Mesothelial cell of epicardium (in vitro differentiated cells): ENCODE measurements around a stretch of chr7.

DNA sequence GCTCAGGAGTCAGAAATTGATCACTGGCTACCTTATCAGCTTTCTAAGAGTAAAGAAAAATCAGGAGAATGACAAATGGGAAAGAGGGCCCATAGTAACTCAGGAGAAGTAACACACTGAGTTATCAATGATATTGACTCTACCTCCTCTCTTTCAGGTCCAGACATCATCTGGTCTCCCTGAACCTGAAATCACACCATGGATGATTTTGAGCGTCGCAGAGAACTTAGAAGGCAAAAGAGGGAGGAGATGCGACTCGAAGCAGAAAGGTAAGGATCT, 88.0 kb downstream of the CALD1 start:
- PRO-cap: no peak

DNA sequence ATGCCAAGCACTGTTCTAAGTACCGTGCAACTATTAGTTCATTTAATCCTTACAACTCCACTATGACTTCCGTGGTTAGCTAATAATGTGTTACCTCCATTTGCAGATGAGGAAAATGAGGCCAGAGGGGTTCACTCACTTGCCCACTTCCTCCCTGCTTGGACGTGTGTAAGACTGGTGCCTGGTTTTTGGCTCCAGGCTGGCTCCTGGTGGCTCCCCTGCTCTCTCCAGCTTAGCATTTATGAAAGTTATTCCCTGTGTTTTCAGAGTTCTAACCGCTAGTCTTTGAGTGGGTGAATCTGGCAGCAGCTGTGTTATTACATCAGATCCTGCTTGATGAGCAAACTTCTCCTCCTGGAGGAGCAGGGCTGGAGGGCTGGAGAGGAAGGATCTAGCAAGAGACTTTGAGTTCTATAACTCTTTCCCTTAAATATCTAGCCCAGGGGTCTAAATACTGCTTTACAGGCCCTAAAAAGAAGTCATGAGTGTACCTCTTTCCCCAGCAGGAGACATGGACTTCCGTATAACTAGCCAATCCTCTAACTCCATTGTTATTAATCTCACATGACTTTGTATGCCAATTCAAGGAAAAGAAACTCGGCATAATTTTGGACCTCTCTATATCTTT, 80.9 kb upstream of the AGBL3 start:
- PRO-cap: no peak

DNA sequence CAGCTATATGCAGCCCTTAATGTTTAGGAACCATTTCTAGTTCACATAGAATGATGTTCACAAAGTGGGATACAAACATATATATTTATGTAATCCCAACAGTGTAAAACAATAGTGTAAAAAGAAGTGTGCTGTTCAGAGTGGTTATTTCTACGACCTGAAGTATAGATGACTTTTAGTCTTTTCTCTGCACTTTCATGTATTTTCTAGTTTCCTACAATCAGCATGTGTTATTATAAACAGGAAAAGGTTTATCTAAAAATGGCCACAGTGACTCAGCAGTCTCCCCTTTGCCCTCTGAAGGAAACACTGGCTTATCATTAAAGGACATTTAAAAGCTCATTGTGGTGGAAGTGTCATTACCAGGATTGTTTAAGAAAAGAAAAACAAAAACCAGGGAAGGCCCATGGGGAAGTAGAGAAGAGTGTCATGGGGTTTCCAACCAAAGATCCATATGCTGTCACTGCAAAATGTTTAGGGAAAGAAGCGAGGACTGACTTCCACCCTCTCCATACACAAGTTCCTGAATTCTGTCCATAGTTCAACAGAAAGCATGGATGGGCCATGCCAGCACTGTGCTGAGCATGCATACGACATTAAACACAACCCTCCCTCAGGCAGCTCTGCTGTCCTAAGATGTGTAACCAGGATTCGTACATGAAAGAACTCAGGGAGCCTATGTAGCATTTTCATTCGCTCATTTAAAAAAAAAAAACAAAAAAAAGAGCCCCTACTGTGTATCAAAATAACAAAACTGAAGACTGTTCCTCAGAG, 10.3 kb downstream of the CYREN start:
- PRO-cap: no peak

DNA sequence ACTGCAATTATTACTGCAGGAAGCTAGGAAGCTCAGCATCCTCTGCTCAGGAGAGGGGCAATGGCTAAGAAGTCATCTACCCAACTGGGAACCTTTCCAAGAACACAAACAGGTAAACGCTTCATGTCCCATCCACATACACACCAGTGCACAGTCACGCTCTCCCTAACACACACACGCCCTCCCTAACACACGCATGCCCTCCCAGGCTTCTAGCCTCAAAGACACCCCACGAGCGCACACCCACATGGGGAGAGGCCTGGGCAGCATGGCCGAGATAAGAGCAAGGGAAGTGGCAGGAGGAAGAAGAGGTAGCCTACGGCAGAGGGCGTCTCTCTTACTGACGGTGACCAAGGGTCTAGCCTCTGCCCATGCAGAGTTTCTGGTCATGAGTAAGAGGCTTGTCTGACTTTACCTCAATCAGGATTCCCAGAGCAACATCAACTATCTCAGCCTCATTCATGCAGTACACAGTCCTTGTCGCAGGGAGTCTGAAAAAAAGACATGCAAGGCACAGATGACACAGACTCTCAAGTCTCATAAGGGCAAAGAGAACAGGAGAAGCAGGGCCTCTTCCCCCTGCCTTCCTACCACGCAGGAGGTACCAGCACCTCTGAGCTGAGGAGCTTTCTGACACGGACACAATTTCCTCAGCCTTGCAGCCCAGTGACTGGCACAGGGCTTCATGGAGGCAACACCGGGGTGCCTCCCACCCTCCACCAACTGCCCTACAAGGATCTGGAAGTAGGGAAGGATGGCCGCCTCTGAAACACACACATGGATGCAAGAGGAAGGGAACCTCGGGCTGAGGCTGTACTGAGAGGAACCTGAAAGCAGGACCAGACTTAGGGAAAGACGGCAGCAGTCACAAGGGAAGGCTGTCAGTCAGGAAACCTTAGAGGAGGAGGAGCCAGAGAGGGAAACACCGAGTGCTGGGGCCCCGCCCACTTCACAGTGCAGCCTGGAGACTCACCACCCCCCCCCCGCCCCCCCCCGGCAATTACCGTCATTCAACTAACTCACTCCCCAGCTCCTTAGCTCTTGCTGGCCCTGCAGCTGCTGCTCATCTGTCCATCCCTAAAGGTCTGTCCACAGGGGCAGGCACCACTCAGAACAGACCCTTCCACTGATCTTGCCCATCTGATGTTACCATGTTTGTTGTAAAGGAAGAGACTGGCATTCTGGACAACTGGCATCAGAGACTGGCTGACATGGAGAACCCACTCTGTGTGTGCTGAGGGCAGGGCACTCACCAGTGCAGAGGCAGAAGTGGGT, 2.8 kb downstream of the CYREN start:
- PRO-cap: no peak

GRCh38 chr7:135204277-135204489, 7.1 kb downstream of the WDR91 start:
- PRO-cap: no peak

- PRO-cap: no peak
Measured at GRCh38 chr7:135317593-135318122, 84.0 kb downstream of the STRA8 start.

- PRO-cap: no peak
Measured at GRCh38 chr7:135638422-135638901, 23.9 kb upstream of the STMP1 start.

- PRO-cap: no peak
Measured at GRCh38 chr7:135980613-135981238, 3.6 kb upstream of the MTPN start.

DNA sequence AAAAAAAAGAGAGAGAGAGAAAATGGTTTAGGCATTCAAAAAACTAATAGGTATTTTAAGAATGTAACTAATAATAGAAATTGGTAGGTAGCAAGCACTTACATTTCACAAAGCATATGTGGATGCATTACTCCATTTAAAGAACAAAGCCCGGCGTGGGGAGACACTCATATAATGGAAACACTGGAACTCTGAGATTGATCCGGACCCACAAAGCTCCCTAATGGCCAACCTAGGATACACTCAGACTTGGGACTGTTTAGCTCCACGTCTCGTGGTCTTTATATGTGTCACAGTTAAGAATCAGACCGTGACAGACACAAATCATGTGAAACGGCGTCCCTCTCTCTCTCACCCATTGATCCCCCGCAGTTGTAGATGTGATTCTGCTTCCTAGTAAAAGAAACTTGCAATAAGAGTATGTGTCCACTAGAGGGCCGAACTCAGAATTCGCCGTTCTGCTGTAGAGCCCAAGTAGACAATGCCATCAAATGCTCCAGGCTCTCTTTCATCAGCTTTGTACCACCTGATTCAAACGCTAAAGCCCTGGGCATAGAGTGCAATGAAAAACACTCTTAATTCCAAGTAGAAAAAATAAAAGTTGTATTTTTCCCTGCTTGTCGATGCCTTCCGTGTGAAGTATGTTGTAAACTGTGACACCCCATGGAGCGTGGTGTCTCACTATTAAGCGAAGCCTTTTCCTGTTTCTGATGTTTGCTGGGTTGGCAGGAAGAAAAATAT, 429.0 kb upstream of the MTPN start:
- PRO-cap: no peak

GRCh38 chr7:136420092-136420293, 442.8 kb upstream of the MTPN start:
- PRO-cap: no peak

GRCh38 chr7:137661580-137662035, 185.2 kb downstream of the DGKI start:
- PRO-cap: no peak

DNA sequence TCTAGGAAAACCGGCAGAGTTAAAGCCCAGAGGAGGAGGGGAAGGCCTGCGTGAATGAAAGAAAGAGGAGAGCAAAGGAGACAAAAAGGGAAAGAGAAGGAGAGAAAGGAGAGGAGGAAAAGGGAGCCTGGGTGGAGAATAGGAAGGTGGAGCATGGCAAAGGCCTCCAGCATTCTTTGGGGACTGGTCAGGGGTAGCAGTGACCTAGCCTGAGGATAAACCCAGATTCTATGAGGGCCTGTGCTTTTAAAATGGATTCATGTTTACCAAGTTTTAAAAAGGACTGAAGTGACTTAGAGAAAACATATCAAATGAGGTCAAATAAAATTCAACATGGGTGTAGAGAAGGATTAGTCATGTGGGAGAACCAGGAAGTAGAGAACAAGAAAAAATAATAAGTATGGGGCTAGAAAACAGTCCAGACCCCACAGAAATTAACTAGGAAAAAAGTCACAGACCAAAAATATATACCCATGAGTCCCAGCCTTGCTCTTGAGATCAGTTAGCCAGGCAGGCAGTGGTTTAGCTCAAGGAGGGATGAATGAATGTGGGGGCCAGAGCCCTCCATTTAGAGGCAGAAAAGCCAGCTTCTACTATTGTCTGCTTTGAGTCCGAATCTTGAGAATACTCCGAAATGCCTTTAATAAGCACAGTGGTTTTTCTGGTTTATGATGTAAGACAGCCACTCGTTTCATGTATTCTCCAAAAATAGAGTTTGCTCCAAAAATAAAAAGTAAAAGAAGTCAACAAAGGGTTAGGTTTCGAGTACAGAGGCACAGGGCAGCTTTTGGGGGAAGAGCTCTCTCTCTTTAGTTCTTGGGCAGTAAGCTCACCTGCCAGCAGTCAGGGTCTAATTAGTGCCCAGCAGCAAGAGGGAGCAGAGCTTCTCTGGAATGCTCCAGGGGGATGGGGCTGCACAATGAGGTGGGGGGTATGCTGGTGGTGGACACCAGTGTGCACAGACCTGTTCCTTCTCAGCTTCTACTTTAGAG, 20.5 kb downstream of the CREB3L2 start:
- PRO-cap: no peak

DNA sequence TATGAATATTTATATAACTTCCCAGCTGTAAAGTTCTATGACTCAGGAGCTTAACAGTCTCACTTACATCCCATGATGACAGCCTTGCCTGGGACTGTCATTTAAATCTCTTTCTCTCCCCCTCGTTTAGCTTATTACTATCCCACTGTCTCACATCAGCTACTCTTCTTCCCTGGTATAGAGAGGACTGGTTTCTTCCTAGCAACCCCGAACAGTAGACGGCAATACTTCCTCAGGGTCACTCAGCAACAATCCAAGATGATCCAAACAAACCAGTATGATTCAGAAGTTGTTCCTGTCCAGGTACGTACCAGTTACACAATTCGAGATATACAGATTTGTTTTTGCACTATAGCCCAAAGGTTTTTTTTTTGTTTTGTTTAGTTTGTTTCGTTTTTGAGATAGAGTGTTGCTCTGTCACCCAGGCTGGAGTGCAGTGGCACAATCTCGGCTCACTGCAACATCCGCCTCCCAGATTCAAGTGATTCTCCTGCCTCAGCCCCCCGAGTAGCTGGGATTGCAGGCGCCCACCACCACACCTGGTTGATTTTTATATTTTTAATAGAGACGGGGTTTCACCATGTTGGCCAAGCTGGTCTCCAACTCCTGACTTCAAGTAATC, 22.6 kb downstream of the KIAA1549 start:
- PRO-cap: no peak

DNA sequence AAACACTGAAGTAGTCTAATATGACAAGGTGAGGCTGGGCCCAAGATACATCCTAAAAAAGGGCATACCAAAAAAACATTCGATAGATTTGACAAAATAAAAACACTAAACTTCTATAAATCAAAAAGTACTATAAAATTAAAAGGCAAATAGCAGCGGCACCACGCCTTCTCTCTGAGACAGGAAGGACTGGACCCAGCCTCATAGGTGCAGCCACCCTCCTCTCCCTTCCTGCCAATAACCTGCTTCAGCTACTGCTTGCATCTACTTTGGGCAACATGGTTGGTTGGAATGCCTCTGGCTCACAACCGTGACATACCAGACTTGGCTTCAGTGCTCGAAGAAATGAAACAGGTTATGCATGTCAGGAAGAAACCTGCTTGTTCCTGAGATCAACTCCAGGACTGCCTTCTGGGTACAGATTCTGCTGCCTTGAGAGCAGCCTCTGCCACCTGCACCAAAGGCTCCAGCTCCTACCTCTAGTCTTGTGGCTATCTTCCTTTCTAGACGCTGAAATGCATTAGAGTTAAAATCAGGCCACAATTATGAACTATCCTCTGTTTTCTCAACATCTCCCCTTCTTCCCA, 2.1 kb downstream of the ZC3HAV1L start:
- PRO-cap: no peak

DNA sequence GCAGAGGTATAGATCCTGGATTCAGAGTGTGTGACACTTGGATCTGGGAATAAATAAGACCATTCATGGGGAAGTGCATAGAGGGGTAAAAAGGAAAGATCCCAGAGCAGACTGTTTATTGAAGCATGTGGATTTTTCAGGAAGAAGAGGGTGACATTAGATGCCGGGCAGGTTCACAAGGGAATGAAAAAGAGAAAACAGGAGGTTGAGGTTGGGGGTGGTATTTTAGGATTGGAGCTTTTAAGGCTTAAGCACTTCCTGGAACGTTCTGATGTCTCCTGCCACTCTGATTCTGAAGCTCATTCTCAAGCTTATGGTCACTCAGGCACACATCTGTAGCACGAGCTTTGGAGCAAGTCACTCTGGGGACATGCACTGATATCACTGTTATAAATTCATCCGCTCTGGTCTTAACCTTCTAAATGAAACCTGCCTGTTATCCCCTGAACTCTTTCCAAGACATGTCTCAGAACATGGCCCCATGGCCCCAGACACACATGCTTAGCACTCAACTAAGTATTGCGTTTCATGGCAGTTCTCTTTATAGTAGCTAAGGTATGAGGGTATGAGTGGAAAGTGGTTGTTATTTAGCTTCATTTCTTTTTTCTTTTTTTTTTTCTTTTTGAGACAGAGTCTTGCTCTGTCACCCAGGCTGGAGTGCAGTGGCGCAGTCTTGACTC, 5.9 kb upstream of the ZC3HAV1L start:
- PRO-cap: no peak

DNA sequence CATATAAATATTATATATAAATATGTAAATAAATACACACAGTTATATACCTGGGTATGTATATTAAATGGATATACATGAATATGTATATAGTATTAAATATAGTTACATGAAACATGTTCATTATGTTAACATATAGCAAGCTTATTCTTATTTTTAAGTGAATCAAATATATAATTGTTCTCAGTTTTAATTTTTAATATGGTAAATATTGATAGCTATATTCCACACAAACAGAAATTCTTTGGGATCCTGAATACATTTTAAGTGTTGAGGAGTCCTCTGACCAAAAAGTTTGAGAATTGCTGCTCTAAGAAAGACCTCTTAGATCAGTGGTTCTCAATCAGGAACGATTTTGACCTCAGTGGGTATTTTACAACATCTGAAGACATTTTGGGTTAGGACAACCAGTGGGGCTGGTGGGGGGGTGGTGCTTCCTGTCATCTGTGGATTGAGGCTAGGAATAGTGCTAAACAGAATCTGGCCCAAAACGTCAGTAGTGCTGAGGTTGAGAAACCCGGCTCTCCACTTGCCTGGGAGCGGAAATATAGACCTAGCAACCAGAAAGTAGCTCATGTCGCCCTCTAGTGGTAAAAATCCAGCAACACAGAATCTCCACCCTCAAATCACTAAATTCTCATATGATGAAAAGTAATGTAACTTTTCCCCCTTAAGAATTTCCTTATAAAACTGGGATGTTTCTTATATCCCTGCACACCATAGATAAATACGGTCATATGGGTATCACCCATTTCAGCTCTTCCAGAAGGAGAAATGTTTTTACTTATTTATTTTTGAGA, 34.7 kb downstream of the ZC3HAV1 start:
- PRO-cap: no peak

GRCh38 chr7:139131348-139131895, 2.2 kb upstream of the TTC26 start:
- PRO-cap: no peak

DNA sequence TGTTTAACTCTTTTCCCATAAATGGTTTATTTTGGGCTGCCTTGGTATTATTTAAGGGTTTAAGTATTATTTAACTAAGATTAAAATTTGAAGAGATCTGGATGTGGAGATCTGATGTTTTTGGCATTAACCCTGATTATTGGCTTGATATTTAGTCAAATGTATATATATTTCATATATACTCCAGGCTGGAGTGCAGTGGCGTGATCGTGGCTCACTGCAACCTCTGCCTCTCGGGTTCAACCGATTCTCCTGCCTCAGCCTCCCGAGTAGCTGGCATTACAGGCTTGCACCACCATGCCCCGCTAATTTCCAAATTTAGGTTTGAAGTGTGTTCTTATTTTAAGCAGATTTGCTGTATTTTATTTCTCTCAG, 24.4 kb downstream of the LUC7L2 start:
- PRO-cap: no peak

- PRO-cap: no peak
Measured at GRCh38 chr7:139403440-139403920, 43.8 kb downstream of the LUC7L2 start.

DNA sequence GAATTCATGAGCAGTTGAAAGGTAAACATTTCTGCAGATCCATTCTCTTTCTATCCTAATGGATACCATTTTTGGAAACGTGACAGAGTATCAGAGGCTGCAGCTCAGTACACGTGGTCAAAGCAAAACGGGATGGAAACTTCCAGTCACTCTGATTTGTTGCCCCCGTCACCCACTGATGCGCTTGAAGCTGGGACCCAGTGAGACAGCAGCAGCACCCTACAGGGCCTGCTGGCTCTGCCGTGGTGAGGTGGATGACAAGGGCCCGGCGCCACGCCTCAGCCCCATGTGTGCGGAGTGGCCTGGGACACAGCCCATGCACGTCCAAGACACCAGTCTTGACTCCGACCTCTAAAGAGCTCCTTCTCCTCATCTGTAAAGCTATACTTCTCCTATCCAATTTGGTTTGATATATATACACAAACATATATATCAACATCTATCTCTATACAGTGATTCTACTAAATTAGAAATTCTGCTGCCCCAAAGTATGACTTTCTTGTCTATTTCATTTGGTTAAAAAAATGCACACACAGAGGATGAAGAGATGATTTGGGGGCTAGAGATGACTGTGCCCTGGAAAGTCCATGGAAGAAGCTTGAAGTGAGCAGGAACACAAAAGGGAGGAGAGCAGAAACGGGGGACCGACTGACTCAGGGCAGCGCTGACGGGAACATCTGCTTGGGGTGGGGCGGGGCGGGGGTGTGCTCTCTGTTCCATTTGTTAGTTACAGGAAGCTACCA, 39.1 kb downstream of the CLEC2L start:
- PRO-cap: no peak